Metanephros (tissue), 2 donors: ENCODE measurements around a stretch of chr3.

DNA sequence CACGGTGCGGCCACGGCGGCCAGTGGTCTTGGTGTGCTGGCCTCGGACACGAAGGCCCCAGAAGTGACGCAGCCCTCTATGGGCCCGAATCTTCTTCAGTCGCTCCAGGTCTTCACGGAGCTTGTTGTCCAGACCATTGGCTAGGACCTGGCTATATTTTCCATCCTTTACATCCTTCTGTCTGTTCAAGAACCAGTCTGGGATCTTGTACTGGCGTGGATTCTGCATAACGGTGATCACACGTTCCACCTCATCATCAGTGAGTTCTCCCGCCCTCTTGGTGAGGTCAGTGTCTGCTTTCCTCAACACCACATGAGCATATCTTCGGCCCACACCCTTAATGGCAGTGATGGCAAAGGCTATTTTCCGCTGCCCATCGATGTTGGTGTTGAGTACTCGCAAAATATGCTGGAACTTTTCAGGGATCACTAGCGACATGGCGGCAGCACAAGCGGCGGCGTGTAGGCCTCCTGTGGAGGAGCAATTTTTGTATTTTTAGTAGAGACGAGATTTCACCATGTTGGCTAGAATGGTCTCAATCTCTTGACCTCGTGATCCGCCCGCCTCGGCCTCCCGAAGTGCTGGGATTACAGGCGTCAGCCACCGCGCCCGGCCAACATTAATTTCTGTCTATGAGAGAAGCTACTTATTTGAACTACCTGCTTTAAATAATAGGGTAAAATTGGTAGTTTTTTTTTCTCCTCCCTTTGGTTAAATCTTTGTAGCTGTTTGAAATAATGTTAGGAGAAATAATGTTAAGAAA, 2.7 kb downstream of the PCNP start:
- RAMPAGE, long total RNA = start-site peak on the minus strand centred at position 477 of the sequence, 13 bp wide, 113 and 53 reads in 2 replicates

GRCh38 chr3:101637703-101638954, 38.8 kb downstream of the ZBTB11 start:
- RAMPAGE, long total RNA = no peak

DNA sequence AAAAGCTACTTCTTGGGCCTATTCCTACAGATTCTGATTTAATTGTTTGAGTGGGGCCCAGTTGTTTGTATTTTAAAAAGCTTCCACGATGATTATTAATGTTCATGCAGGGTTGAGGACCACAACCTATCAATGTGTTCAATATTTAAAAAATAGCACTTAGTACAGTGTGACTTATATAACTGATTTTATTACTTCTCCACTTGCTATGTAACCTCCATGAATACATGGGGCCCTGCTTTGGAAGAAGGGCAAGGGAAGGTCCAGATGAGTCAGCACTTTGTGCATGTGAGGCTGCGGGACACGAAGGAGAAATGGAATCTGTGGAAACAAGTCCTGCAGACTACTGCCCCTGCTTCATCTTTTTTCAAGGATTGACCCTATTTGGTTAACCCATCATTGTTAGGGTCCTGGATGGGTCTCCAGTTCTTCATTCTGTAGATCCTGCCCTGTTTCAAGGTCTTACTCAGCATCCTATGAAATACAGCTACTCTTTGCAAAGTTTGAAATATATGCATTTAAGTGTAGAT, 1.6 kb downstream of the NXPE3 start:
- RAMPAGE, long total RNA = no peak

DNA sequence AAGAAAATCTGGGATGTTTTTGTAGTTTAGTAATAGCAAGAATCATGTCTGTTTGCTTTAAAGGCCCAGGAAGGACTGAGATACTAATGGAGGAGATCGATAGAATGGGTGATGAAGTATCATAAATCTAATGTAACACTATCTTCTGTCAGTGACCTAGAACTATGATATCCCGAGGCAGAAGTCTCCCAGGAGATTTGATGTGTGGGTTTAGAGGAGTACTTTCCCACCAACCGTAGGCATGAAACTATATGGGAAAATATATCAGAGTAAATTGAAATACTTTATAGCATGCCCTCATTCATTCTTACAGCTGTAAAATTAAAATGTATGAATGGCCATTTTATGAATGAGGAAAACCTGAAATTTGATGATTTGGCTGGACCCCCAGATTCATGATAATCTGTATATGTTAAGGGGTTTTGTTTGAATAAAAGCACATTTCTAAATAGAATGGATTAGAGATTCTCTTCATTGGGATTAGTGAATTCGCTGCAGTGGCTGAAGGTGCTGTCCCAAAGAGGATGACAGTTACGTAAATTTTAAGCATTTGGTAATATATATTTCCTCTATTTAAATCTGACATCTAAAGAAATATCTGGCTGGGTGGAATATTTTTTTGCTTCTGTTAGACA, 20.8 kb upstream of the NFKBIZ start:
- RAMPAGE, long total RNA = no peak

DNA sequence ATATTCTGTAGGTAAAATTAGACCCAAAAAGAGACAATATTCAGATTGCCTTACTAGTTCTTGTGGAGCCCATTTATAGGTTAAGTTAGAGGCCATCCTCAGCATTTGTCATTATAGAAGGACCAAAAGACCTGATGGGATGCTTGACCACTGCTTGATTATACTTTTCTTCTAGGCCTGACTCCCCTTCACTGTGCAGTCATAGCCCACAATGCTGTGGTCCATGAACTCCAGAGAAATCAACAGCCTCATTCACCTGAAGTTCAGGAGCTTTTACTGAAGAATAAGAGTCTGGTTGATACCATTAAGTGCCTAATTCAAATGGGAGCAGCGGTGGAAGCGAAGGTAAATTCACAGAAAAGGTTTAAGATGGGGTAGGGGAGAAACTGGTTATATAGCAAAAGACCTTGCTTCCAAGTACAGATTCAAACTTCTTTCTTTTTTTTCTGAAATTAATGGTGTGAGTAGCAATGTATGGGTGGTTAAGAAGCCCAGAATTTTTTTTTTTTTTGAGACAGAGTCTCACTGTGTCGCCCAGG, 6.3 kb downstream of the NFKBIZ start:
- RAMPAGE, long total RNA = no peak

DNA sequence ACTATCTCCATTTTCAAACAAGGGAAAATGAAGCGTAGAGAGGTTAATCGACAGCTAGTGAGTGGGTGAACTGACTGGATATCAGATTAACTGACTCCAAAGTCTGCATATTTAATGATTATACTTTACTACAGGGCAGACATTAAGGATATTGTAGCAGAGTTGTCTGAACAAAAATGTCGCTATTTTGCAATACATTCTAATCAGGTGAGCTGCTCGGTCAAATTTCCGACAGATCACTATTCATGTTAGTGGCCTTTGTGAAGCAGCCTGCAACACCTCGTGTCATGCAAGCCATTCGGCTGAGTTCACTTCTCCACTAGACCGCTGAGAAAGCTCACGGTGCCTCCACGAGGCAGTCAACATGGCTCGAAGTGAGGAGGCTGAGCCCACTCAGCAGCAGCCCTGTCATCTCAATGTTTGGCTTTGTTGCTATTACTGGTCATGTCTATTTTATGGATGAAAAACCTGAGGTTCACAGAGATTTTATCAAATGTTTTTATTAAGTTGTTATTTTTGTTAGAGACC, 264.3 kb downstream of the NFKBIZ start:
- RAMPAGE, long total RNA = no peak

- RAMPAGE, long total RNA = no peak
These were observed 292.4 kb downstream of the NFKBIZ start for GRCh38 chr3:102141476-102142373.

GRCh38 chr3:102180216-102180662, 254.6 kb upstream of the ZPLD1 start:
- RAMPAGE, long total RNA = no peak

DNA sequence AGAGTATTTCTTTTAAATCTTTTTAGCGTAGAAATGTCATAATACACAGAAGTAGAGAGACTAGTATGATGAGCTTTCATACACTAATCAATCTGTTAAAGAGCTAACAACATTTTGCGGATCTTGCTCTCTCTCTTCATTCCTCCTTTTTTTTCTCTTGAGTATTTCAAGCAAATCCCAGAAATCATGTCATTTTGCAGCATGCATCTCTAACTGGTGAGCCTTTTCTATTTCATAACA, 253.7 kb upstream of the ZPLD1 start:
- RAMPAGE, long total RNA = no peak

DNA sequence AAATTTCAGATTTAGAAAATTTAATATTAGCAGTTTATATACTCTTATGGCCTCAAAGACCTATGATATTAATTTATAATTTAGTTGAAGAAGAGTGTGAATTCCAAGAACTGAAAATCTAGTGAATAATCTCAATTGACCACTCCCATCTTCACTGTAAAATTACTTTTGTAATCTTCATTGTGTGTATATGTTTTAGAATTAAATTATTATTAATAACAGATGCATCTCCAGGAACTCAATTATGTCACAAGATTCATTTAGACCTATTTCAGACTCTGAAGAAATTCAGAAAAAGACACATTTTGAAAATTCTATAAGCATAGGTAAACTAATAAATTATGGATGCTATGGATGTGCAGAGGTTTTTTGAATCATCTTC, 860.6 kb downstream of the ZPLD1 start:
- RAMPAGE, long total RNA = no peak

DNA sequence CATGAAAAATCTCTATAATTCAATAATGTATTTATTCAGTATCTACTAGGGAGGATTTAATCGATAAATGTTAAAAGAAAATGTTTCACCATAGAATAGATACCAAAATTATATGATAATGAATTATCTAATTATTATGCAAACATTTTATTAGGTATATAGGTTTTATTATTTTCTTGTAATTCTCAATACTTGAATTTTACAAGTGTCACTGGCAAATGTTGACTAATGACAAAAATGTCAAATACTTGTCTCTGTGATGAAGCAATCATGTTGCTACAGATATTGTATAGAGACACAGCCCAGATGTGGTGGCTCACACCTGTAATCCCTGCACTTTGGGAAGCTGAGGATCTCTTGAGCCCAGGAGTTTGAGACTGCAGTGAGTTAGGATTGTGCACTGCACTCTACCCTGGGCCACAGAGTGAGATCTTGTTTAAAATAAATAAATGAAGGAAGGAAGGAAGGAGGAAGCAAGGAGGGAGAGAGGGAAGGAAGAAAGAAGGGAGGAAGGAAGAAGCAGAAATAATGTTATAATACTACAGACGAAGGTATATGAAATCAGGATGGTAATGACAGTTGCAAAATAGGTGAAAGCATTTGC, 71.8 kb downstream of the ALCAM start:
- RAMPAGE, long total RNA = no peak

DNA sequence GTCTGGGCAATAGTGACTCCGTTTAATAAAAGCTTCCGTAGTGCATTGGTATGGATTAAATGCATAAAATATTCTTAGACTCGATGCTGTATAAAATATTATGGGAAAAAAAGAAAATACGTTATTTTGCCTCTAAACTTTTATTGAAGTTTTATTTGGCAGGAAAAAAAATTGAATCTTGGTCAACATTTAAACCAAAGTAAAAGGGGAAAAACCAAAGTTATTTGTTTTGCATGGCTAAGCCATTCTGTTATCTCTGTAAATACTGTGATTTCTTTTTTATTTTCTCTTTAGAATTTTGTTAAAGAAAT, 209.3 kb downstream of the ALCAM start:
- RAMPAGE, long total RNA = no peak

DNA sequence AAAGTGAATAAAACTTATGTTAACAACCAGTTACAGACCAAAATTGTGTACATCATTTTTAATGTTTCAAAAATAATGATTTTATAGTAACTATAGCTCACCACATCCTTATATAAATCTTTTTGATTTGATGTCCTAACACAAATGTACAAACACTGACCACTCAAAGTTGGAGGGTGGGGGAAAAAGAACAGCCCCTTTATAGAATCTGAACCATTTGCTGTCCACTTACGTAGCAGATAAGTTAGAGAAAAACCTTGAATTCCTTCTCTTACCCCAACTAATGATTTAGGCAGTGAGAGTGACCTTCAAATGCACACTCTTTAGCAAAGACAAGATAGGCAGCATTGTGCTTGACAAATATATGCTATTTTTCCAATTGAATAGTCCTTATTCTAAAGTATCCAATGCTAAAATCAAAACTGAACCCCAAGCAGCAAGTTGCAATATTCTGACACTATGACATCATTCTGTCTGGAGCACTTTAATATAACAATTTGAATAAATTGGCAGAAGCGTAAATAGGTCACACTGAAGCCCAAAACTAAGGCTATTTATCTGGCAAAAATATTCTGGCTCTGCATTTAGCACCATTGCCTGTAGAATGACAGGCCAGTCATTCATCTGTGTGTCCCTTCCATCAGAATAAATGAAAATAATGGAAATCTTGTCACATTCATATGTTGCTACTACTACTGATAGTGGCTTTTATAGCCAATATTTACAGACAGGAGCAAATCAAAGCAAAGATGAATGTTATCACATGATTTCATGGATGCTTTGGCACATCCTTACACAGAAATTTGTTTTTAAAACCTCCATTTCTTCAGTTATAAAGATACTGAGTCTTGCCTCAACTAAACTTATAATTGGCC, 3.0 kb downstream of the CBLB start:
- RAMPAGE, long total RNA = no peak

GRCh38 chr3:106839852-106840302, 537.4 kb upstream of the CCDC54 start:
- RAMPAGE, long total RNA = no peak

GRCh38 chr3:106945427-106945967, 431.7 kb upstream of the CCDC54 start:
- RAMPAGE, long total RNA = no peak

DNA sequence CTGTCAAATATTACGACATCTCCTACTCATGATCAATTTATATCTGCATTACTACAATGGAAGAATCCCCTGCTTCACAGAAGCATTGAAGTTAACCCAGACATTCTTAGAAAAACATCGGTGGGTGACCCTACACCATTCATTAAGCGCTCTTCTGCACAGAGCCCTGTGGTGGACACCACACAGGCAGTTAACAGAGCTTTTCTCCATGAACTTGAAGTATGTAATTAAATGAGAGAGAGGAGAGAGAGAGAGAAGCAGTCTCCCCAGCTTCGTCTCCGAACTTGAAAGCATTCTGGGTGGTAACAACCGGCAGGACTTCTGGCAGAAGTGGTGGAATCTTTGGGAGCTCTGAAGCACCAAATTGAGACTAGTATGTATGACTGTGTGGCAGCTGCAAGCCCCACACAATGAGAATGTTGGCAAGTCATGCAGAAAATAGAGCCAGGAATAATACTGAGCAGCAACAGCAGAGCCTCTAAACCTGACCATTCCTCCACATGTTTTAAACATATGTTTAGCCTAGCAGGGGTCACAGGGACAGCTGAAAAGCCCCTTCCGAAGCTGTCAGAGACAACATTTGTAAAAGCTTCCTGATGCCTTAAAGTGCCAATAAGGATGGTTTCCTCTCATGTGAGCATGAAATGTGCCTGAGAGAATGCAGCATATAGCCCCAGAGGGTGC, 178.8 kb upstream of the CCDC54 start:
- RAMPAGE, long total RNA = no peak

DNA sequence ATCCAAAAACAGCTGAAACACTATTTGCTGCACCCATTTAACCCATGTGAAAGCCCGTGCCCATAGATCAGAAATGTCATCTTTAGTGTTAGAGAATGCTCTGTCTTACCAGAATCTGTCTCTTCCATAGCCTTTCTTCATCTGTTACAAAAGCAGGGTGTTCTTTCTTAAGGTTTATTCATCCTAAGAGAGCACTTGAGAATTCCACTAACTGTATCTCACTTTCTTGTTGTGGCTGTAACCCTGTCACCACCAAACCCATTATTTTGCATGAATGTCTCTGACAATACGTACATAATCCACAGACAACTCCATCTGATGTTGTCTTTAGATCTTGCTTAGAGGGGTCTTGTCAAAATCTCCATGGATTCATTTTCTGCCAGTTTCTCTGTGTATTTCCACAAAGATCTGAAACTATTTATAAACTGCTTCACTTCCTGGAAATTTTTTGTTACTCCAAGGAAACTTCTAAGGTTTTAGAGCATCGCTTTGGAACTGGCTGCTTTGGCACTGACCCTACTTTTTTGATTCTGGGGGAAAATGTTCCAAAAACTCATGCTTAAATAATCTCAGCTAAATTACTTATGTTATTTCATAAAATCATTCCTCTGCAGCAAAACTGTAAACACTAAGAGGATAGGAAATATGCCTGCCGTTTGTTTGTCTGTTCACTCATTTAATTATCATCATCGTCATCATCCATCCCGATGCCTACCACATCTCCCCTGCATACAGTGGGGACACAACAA, 167.7 kb upstream of the CCDC54 start:
- RAMPAGE, long total RNA = no peak

GRCh38 chr3:107367427-107367755, 9.8 kb upstream of the CCDC54 start:
- RAMPAGE, long total RNA = no peak

DNA sequence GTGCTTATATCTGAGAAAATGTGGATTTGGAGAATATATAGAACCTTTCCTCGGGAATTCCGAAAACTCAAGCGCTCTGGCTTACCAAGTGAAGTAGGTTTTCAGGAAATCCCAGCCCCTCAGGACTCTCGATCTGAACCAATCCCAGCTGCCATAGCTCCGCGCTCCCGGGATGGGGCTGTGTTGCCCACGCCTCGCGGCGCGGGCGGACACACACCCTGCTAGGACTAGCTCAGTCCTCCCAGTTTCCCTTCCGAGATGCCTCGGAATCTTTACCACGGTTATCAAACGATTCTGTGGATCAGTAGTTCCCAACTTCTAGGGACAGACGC, 52.1 kb downstream of the CCDC54 start:
- RAMPAGE, long total RNA = no peak

- RAMPAGE, long total RNA = no peak
These were observed 44.4 kb downstream of the CD47 start for GRCh38 chr3:108046378-108046844.